SK-MEL-5 (cell line): ENCODE measurements around a stretch of chr1.

RAMPAGE:
- cytosol, long total RNA = no peak
- long total RNA = no peak
- nucleus, long total RNA = no peak
Observed at GRCh38 chr1:201916497-201917216, 28.0 kb downstream of the SHISA4 start.

DNA sequence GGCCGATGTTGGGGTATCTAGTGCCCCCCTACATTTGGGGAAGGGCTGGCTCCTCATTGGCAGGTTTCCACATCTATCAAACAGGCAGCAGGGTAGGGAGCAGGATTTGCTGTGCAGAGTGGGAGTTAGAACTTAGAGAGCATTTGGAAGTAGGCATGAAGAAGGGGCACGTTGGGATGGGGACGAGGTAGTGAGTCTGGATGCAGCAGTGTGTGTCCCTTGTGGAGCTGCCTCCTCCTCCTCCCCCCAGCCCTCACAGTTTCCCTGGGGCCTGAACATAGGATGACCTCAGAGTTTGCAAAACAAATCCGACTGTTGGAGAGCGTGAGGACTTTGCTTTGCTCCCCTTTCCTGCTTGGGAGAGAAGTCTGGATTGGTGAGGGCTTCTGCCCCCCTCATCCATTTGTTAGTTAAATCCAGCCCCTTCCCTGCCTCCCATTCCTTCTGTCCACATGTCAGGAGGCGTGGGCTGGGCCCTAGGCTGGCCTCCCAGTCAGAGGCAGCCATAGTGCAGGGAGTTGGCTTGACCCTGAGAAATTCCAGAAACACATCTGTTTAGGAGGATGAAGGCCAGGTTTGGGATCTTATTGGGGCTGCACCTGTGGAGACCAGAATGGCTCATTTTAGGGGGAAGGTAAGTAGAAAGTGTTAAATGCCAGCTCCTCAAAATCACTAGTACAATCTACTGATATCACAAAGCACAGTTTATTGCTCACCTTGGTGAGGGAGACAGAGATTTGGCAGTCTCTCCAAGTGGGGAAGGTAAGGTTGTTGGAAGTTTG, 36.8 kb upstream of the GPR37L1 start:
RAMPAGE:
- cytosol, long total RNA = no peak
- long total RNA = no peak
- nucleus, long total RNA = no peak

RAMPAGE:
- cytosol, long total RNA = no peak
- long total RNA = no peak
- nucleus, long total RNA = no peak
Observed at GRCh38 chr1:202149316-202149904, 4.9 kb upstream of the ARL8A start.

DNA sequence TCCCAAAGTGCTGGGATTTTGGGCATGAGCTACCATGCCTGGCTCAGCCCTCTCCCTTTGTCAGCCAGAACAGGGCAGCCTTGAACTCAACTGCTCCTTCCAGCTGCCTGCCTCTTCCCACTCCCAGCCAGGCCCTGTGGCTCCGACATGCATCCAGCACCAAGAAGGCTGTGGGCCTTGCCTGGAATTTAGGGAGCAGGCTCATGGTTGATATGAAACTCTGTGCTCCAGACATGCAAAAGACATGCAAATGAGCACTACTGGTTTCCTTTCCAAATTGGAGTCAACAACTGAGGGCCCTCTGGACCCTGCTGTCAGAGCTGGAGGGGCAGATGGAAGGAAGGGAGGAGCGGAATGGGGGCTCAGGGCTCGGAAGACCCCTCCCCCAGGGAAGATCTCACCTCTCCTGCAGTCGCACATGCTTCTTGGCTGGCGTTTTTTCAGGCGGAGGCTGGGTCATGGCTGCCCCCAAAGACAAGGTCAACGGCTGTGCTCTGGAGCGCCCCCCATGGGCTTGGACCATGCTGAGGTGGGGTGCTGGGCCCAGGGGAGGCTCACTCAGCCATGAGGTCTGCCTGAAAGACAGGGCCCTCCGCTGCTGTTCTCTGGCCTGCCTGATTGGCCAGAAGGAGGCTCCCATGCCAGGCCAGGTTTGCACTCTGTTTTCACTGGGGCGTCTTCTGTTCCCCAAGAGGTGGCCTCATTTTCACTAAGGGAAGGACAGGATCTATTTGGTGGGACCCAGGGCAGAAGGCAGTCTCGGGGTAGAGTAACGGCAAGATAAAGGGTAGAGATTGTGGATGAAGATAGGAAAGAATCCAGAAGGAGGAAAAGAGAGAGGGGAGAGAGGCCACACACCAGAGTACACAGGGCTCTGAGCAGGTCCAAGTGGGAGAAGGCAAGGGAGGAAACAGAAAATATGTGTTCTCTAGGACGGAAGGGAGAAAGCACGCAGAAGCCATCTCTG, 1.2 kb downstream of the PTPN7 start:
RAMPAGE:
- cytosol, long total RNA = no peak
- long total RNA = no peak
- nucleus, long total RNA = no peak

GRCh38 chr1:202165293-202166229, 5.2 kb upstream of the PTPN7 start:
RAMPAGE:
- cytosol, long total RNA = no peak
- long total RNA = no peak
- nucleus, long total RNA = no peak

DNA sequence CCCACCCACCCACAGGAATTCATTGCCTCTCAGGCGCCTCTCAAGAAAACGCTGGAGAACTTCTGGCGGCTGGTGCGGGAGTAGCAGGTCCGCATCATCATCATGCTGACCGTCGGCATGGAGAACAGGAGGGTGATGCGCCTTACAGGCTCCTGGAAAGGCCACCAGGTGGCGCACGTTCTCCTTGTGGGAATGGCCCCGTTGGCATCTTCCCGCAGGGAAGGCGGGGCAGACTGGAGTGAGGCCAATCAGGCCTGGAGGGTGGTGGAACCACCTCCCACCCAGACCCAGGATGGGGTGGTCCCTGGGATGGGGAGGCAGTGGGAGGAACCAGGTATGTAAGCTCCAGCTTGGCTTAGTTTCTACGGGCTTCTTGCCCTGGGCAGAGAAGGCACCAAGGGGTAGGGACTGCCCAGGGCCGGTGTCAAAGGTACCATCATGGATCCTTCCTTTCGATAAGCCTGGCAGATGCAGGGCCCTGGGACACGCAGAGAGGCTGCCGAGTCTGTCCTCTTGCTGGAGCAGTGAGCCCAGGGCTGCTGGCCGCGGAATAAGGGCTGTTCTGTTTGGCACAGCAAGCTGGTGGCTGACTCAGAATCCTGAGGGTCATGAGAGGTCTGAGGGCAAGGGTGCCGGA, 8.8 kb upstream of the LGR6 start:
RAMPAGE:
- cytosol, long total RNA = no peak
- long total RNA = no peak
- nucleus, long total RNA = no peak

RAMPAGE:
- cytosol, long total RNA = no peak
- long total RNA = no peak
- nucleus, long total RNA = no peak
Observed at GRCh38 chr1:202544673-202545266, 165.5 kb downstream of the SYT2 start.

DNA sequence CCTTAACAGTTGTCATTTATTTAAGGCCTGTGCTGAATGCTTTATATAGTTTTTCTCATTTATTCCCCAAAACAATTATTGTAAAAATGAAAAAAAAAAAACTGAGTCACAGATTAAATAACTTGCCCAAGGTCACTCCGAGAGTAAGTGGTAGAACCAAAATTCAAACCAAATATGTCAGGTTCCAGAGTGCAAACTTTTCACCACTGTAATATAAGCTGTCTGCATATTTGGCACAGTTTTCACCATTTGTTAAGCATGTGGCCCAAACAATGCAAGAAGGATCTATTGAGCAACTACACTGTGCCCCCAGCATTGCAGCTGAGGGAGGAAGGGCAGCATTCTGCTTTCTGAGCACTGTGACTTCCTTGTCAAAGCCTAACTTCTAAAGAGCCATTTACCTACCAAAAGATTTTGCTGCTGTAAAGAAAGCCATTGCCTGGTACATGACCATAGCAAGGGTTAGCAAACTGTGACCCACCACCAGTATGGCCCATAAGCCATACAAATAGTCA, 133.5 kb downstream of the SYT2 start:
RAMPAGE:
- cytosol, long total RNA = no peak
- long total RNA = no peak
- nucleus, long total RNA = no peak

RAMPAGE:
- cytosol, long total RNA = no peak
- long total RNA = no peak
- nucleus, long total RNA = no peak
Observed at GRCh38 chr1:202762036-202762642, 46.1 kb downstream of the KDM5B start.

DNA sequence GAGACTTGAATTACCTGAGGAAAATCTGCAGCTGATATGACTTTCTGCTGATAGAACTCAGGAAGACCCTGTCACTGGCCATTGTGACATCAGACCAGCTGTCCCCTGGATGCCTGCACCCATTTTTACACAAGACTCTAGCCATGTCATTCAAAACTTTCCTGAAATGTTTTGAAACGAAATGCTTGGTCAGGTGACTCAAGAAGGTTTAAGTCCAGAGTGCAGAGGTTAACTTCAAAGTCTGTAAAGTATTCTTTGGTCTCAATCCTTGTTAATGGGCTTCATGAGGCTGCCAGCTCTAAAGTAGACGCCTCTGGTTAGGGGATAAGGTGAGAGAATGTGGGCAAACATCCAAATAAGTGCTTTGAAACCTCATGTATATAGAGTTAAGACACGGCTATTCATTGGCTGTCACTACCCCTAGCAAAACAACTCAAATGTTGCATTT, 26.3 kb downstream of the RABIF start:
RAMPAGE:
- cytosol, long total RNA = no peak
- long total RNA = no peak
- nucleus, long total RNA = no peak

RAMPAGE:
- cytosol, long total RNA = no peak
- long total RNA = no peak
- nucleus, long total RNA = no peak
Observed at GRCh38 chr1:202950948-202951212, 7.2 kb downstream of the ADIPOR1 start.

DNA sequence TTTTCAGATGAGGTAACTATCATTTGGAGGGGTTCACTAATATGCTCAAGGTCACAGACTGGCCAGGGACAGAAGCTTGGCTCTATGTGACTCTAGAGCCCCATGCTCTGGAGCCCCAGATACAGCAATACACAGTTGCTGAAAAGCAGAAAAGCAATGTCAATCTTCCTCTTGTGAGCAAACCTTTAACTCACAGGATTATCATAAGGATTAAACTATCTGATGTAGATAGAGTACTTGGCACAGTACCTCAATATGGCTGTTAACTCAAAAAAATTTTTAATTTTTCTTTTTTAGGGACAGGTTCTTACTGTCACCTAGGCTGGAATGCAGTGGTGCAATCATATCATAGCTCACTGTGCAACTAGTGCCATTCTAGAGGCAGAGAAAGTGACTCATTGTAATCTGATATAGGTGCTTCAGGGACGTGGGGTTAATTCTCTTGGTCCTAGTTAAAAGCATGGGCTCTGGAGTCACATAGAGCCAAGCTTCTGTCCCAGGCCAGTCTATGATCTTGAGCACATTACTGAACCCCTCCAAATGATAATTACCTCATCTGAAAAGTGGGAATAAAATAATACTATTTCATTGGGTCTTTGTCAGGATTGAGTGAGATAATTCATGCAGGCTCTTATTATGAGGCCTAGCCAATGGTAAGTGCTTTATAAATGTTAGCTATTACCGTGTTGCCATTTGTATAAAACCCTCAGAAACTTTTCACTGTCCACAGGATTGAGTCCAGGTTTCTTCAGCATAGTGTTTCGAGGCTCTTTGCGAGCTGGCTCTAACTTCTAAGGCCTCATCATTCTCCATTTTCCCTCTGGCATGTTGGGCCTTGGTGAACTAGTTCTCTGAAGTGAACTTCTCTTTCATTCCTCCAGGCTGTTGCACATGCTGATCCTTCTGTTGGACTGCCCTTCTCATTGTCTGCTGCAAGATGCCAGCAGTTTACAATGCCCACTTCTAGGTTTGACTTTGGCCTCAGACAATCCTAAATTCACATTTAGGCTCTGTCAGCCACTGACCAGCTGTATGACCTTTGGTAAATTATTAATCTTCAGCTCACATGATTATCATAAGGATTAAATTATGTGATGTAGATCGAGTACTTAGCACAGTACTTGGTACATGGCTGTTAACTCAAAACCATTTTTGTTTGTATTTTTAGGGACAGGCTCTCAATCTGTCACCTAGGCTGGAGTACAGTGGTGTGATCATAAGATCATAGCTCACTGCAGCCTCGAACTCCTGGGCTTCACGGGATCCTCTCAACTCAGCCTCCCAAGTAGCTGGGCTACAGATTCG, 1.4 kb upstream of the ADIPOR1 start:
RAMPAGE:
- cytosol, long total RNA = no peak
- long total RNA = no peak
- nucleus, long total RNA = no peak

RAMPAGE:
- cytosol, long total RNA = no peak
- long total RNA = no peak
- nucleus, long total RNA = no peak
Observed at GRCh38 chr1:202965118-202966023, 1.7 kb downstream of the CYB5R1 start.

DNA sequence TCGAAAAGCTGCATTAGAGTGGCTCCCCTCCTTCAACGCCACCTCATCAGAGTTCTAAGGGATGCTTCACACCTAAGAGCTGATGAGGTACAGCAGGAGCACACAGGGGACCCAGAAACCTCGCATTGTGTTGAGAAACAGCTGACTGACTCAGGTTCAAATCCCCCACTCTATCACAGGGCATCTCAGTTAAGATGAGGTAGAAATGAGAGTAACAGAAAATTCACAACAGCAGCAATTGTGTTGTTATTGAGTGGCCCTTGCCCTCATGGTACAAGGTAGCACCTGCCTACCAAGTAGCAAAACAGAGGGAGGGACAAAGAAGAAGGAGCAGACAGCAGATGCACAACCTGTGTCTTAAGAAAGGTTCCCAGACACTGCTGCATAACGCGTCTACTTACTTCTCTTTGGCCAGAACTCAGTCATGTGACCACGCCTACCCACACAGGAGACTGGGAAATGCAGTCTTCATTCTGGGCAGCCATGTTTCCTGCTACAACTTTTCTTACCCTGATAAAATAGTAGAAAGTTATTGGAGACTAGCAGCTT, 34.5 kb upstream of the BTG2 start:
RAMPAGE:
- cytosol, long total RNA = no peak
- long total RNA = no peak
- nucleus, long total RNA = no peak

GRCh38 chr1:203299015-203299563, 6.2 kb upstream of the BTG2 start:
RAMPAGE:
- cytosol, long total RNA = no peak
- long total RNA = no peak
- nucleus, long total RNA = no peak

RAMPAGE:
- cytosol, long total RNA = no peak
- long total RNA = no peak
- nucleus, long total RNA = no peak
Observed at GRCh38 chr1:203306971-203307592, 1.8 kb downstream of the BTG2 start.

DNA sequence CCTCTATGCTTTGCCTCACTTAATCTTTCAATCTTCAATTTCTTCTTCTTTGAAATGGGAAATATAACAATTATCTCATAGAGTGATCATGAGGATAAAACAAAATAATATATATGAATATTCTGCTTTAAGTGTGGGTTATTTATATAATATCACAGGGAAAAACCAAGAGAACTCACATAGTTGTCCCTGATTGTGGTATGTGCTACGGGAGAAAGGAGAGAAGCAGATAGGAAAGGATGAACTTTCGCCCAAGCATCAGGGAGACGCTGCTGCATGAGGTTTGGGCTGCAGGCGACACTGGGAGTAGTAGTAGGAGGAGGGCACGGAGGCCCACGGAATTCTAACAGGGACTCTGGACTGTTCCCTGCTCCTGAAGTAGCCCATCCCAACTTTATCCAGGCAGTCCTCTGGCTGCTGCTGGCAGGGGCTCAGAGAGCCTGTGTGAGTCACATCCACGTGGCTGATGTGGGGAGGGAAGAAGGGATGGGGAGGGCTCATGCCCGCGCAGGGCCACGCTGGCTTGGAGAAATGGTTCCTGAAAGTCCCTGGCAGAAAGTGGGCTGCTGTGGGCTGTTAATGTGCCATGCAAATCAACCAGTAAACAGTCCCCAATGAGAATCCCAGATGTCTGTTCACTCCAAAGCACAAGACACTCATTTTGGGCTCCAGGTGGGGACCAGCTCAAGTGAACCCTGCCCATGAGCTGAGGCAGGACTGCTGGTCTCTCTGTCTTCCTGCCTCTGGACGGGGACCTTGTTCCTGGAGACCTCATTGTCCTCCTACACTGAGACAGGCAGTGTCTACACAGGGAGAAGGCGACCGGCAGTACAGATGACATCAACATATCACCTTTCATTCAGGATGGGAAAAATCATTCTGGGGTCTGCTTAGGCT, 57.5 kb upstream of the FMOD start:
RAMPAGE:
- cytosol, long total RNA = no peak
- long total RNA = no peak
- nucleus, long total RNA = no peak

RAMPAGE:
- cytosol, long total RNA = no peak
- long total RNA = no peak
- nucleus, long total RNA = no peak
Observed at GRCh38 chr1:203521217-203521761, 27.3 kb downstream of the OPTC start.

GRCh38 chr1:203555695-203557006, 62.2 kb downstream of the OPTC start:
RAMPAGE:
- cytosol, long total RNA = no peak
- long total RNA = no peak
- nucleus, long total RNA = no peak

DNA sequence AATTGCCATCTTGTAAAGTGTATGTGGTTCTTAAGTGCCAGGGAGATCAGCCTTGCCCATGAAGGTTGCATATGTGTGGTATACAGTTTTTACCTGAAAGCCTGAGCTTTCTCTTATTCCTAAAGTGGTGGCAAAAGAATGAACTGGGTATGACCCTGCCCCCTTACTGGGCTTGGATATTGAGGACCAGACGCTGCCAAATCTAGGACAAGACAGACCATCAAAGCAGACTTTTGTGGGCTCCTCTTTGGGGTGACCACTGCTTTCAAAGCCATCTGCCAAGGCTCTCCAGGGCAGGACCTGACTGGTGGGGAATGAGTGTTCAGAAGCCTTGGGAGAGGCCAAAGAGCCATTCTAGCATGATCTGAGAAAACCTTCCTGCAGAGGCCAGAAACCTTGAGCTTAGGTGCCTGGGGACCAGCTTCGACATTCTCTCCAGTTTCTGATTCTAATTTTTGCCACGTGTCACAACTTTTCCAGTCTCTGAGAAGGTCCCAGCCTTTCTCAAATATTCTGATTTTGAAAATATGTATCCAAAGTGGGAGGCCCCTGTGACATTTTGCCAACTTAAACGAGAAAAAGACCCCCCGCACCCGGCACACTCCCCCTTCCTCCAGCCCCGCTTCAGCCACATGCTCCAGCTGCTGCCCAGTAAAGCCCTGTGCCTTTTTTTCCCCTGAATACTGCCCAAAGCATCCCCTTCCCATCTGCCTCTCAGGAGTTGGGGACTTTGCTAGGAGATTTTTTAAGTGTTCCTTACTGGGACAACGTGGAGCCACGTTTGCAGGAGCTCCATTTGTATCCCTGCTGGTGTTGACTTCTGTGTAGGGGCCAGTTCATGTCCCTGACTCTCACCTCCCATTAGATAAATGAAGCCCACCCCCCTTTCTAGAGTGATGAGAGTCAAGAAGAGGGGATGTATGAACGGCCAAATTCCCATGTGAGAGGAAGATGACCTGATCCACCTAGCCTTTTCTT, 24.0 kb upstream of the LAX1 start:
RAMPAGE:
- cytosol, long total RNA = no peak
- long total RNA = no peak
- nucleus, long total RNA = no peak